Endometrial microvascular endothelial cells (primary cell): ENCODE data around the gene SUFU.

DNA sequence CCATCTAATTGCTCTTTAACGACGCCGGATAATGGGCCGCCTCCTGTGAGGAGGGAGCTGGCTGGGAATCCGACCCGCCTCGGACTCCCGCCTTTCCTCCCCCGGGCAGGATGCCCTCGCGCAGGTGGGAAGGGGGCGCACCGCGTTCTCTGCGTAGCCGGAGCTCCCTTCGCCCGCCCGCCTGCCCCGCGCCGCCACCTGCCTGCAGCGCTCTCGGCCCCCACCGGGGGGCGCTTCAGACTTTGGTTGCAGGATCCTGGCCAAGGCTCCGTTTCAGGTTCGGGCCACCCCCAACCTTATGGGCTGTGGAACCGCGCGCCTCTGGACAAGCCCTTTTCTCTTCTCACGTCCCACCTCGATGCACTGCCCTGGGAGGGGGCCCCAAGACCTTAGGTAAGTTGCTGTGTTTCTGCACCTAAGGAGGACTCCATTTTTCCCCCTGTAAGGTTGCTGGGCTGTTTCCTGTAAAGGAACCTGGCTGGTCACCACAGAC, 11.5 kb upstream of the KAZALD1 start:
- RAMPAGE, long total RNA: no peak

GRCh38 chr10:101093035-101093473, 31.3 kb downstream of the KAZALD1 start:
- RAMPAGE, long total RNA: no peak

DNA sequence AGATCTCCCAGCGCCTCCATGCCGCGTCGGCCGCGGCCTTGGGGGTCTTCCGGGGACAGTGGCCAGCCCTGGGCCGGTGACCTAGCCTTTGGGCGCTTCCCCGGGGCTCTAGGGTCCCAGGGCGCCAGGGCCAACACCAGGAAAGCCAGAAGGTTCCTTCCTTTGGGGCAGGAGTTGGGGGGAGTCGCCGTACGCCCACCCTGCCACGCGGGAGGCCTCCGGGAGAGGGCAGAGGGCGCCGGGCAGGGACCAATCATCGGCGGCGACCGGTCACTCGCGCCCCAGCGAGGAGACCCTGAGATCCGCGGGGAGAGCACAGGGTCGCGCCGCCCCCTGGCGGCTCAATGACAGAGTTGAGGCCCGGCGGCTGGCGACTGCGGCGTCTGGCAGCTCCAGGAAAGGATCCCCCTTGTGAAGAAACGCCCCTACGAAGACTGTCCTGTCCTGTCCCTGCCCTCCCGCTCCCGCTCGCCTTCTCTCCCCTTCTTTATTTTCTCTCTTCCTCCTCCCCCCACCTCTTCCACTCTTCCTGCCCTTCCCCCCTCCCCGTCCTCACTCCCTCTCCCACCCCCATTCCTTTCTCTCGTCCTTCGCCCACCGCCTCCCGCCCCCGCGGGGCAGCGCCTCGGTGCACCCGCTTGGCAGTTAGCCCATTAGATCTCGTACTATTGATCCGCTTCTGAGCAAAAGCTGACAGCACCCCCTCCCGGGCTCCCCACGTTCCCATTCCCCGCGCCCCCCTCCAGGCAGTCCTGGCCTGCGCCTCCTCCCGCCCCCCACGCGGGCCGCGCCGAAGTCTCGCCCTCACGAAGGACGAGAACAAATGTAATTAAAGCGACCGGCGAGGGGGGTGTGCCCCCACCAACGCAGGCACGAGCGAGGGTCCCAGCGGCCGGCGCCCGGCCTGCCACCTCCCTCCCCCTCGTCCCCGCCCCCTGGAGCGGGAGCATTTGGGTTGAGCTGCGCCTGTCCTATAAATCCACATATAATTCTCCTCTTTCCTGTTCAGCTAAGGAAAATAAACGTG, 62.2 kb upstream of the BTRC start:
- RAMPAGE, long total RNA: no peak

GRCh38 chr10:101615099-101615443, 26.9 kb downstream of the DPCD start:
- RAMPAGE, long total RNA: no peak

DNA sequence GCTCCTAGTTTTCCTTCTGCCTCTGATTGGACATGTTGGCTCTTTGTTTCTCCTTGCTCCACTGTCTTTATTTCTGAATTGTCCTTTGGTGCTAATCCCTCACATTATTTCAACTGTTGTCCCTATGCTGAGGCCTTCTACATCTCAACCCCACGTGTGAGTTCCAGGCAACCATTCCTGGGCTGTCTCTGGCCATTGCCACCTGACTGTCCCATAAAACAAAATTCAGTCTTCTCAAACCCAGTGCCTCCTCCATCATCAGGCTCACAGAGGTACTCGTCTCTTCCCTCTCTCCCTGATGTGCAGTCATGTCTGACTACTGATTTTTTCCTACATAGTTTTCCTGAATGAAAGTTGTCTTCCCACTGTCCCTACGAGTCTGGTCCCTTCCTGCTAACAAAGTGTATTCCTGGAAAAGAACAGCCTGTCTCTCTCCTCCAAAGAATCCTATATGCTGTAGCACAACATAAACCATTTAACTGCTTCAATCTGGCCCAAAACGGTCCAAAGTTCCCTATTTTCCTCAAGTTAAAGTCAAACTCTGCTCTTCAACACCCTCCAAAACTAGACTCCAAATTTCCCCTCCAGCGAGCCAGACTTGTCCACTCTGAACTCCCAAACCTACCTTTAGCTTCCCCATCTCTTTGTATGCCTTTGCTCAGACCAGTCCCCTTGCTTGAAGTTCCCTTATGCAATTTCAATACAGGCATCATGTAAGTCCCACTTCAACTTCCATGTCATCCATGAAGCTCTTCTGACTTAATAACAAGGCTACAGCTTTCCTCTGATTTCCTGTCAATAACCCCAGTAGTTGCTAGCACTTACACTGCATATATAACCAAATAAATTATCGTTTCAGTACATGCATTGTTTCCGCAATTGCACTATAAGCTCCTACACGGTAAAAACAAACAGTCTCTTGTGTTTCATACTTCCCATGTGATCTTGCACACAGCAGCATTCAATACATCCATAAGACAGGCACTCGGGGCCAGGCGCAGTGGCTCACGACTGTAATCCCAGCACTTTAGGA, 41.8 kb downstream of the FBXW4 start:
- RAMPAGE, long total RNA: no peak

DNA sequence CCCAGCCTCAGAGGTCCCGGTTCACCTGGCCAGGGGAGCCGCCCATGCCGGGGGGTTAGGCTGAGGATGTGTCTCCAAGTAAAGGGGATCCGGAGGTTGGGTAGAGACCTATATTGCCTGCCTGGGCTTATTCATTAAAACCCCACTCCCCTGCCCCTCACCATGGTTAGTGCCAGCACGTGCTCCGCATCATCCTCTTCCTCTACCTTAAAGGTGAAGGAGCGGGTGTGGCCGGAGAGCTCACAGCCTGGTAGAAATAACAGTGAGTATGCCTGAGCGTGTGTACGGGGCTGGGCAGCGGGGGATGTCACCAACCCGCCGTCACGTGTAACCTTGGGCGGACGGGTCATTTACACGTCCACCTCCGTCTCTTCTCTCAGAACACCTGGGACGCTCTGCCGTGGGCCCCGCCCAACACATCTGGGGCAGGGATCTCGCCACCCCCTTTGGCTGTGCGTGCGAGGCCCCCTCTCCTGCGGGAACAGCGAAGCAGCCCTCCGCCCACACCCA, 513 bp downstream of the NPM3 start:
- RAMPAGE, long total RNA: no peak

DNA sequence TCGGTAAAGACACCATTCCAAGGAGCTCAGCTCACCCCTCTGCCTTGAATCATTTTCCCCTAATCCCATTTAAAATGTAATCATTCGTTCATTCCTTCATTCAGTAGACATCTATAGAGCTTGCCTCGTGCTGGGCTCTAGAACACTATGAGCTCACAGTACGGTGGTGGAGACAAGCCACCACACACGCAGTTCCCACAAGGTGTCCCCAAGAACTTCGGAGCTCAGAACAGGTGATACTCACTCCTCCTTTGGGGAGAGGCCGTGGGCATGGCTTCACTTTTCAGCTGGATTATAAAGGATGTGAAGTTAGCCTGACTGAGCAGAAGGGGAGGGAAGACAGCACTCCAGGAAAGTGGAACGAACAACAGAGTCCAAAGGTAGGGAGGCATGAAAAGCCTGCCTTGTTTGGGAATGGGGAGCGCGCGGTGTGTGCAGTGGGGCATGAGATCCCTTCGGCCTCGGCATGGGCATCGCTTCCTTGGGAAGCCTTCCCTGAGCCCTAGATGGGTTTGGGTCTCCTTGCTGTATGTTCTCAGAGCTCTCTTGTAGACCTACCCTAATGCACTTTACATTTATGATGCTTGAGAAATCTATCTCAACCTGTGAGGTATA, 732 bp upstream of the OGA start:
- RAMPAGE, long total RNA: no peak

GRCh38 chr10:101938100-101938725, 94.6 kb upstream of the KCNIP2 start:
- RAMPAGE, long total RNA: no peak

DNA sequence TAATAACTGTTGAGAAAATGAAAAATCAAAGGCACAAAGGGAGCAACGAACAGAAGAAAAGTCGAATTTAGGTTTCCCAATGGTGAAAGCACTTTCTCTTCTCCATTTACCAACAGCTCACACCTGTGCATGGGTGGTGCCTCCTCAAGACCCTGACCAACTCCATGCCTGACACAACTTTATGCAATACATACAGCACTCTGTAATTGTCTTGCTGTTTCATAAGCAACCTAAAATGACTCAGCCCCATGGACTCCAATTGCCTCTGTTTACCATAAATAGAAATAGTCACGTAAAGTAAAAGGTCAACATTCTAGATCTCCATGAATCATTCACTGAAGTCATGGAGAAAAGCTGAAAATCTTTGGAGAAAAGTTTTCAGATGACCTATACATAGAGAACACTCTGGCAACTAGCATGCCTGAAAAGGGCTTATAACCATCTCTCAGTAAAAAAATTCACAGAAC, 95.6 kb upstream of the KCNIP2 start:
- RAMPAGE, long total RNA: no peak

- RAMPAGE, long total RNA: no peak
Measured at GRCh38 chr10:101961489-101962058, 94.4 kb downstream of the ARMH3 start.

- RAMPAGE, long total RNA: no peak
Measured at GRCh38 chr10:102017038-102017405, 39.0 kb downstream of the ARMH3 start.

DNA sequence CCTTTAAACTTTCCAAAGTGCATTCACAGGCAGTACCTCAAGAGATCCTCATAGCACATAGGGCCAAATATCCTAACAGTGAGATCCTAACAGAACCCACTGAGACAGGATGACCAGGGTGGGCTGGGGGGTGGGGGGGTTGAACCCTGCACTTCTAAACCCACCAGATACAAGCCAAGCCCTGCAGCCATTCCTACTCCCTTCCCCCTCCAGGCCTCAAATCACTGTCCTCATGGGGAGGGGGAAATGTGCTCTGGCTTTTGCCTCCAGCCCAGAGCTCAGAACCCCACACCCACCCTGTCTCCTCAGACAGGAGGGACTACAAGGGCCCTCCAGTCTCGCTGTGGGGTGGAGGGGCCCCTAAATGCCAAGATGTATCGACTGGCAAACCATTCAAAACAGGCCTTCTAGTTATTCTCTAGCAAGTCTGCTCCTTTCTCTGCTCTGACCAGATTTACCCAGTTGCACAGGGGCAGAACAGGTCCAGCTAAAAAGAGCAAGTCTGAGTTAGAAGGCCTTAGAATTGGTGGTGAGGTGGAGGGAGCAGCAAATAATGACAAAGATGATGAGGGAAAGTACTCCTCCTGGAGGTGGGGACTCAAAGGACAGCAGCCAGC, 3.2 kb downstream of the LDB1 start:
- RAMPAGE, long total RNA: no peak

GRCh38 chr10:102262825-102263559, 17.7 kb downstream of the GBF1 start:
- RAMPAGE, long total RNA: no peak

- RAMPAGE, long total RNA: no peak
Measured at GRCh38 chr10:102279646-102280294, 34.4 kb downstream of the GBF1 start.

DNA sequence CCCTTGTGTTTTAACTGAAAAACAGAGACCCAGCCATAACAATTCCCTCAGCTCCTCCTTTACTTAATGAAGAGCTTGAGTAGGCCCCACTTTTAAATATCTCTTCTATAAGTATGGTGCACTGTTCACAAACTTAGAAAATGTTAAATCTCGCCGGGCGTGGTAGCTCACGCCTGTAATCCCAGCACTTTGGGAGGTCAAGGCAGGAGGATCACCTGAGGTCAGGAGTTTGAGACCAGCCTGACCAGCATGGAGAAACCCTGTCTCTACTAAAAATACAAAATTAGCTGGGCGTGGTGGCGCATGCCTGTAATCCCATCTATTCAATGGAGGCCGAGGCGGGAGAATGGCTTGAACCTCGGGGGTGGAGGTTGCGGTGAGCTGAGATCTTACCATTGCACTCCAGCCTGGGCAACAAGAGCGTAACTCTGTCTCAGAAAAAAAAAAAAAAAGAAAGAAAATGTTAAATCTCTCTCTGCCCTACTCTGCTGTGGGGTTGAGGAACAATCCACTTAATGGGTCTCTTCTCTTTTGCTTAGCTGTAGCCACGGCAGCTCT, 66.6 kb downstream of the GBF1 start:
- RAMPAGE, long total RNA: no peak

DNA sequence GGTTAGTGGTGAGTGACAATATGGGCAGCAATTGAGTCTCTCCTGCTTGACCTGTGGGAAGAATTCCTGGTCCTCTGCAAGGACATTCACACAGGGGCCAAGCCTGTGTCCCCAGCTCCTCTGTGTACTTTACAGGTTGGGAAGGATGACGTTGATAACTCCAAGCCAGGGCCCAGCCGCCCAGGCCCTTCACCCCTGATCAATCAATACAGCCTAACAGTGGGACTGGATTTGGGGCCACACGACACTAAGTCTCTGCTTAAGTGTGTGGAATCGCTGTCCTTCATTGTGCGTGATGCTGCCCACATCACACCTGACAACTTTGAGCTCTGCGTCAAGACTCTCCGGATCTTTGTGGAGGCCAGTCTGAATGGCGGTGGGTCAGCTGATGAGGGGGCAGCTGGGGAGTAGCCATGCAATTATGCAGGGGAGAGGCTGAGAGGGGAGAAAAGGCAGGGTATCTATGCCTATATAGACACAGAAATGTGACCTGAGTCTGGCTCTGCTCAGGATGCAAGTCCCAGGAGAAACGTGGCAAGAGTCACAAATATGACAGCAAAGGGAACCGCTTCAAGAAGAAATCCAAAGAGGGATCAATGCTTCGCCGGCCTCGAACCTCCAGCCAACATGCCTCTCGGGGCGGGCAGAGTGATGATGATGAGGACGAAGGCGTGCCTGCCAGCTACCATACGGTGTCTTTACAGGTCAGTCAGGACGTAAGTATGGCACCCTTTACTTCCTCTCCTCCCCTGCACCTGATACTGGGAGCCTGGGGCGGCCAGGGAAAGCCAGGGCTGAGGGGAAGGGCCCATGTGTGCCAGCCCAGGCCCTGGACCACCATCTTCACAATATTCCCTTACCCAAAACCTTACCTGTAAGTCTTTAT, 18.8 kb upstream of the NFKB2 start:
- RAMPAGE, long total RNA: no peak

GRCh38 chr10:102503419-102504627, at the start of gene SUFU:
TSS of gene SUFU (plus strand) at chr10:102503972.
- RAMPAGE, long total RNA: no peak

- RAMPAGE, long total RNA: no peak
Measured at GRCh38 chr10:102627175-102628302, 16.7 kb upstream of the TRIM8 start.

- RAMPAGE, long total RNA: no peak
Measured at GRCh38 chr10:102661840-102662202, 17.5 kb downstream of the TRIM8 start.

GRCh38 chr10:102667966-102668495, 23.8 kb downstream of the TRIM8 start:
- RAMPAGE, long total RNA: no peak